BJ (cell line): ENCODE measurements around a stretch of chr1.

- CAGE, long polyA plus RNA, result no peak
- RRBS, result no CpG with 5 or more reads among the region's 1 CpG
Measured at GRCh38 chr1:183069195-183069958, 46.2 kb downstream of the LAMC1 start.

DNA sequence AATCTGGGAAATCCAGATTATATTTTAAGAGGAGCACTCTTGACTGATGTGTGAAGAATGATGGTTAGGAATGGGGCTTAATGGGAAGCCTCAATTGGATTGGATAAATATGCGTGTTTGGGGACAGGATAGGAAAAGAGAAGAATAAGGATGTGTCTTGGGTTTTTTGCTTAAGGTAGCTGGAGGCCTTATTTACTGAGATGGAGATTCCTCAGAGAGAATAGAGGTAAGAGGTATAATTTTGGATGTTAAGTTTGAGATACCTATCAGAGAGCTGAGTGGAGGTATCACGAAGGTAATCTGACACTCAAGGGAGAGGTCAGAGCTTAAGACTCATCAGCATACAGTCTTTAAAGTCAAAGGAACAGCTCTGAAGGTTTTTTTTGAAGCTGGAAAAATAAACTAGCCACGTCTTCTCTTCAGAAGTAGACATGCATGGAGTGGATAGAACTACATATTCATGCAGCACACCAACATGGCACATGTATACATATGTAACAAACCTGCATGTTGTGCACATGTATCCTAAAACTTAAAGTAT, 58.1 kb upstream of the LAMC2 start:
- CAGE, long polyA plus RNA, result no peak
- RRBS, result no CpG with 5 or more reads among the region's 3 CpGs

DNA sequence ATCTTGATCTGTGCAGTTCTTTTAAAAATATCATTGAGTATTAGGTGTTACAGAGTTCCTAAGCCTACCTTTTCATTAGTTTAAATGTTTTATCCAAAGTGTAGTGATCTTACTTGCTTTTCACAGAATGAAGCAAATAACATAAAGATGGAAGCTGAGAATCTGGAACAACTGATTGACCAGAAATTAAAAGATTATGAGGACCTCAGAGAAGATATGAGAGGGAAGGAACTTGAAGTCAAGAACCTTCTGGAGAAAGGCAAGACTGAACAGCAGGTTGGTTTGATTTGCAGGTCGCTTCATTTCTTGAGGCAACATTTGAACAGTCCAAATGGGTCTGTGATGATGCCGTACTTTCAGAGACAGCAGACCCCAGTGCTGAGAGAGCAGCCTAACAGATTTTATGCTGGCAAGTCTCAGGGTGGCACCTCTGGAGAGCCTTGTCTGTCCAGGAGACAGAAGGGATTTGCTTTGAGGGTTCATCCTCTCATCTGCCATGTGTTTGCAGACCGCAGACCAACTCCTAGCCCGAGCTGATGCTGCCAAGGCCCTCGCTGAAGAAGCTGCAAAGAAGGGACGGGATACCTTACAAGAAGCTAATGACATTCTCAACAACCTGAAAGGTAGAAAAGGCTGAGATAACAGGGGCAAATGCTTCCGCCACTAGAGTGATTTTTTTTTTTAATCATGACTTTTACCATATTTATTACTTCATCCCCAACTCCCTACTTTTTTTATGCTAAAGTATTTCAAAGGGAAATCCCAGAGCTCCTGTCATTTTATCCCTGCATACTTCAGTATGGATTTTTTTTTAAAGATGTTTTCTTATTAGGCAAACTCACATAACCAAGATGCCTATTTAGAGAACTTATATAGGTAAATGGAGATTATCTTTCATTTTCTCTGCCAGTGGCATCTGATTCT, 51.3 kb upstream of the LAMC2 start:
- CAGE, long polyA plus RNA, result start-site peak on the plus strand centred at position 176 of the sequence, 105 bp wide, 126 and 93 reads in 2 replicates; start-site peak on the plus strand centred at position 555 of the sequence, 52 bp wide, 188 and 161 reads in 2 replicates
- RRBS, result no CpG with 5 or more reads among the region's 7 CpGs

DNA sequence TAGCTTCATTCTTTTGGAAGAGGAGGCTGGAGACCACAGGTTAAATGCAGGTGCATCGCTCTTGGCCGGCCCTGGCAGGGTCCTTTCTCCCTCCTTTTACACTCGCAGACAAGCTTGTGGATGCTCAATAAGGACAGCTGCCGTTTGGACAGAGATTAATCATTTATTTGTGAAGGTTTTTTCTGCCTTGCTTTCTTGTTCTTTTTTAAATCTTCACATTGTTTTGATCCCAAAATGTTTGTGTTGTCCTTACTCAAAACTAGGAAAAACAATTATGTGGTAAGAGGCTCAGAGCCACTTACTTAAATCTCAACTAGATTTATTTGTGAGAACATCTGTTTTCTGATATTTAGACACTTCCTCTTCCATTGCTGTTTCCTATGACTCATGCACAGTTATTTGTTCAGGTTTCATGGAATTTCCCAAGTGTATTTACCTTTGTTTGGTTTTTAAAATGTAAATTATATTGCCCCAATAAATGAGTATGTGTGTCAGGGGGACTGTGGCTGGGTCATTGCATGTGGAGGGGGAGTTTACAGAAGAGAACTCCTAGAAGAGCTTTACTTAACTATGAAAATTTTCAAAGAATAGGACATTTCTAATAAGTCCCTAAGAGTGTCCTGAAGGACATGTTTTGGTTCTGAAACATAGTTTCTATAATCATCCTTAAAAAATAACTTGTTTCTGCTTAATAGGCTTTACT, 46.5 kb upstream of the LAMC2 start:
- CAGE, long polyA plus RNA, result no peak
- RRBS, result no CpG with 5 or more reads among the region's 4 CpGs

- CAGE, long polyA plus RNA, result no peak
- RRBS, result no CpG with 5 or more reads among the region's 2 CpGs
Measured at GRCh38 chr1:183140077-183140767, 45.8 kb upstream of the LAMC2 start.

DNA sequence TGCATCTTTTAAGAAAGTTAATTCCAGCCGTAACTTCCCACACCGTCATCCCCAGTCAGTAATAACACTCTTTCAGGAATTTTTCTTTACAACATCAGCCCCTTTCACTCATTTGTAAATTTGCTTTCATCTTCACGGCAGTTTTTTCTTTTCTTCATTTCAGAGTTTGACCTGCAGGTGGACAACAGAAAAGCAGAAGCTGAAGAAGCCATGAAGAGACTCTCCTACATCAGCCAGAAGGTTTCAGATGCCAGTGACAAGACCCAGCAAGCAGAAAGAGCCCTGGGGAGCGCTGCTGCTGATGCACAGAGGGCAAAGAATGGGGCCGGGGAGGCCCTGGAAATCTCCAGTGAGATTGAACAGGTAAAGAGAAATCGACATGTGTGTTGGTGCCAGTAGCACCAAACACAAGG, 53.1 kb downstream of the LAMC2 start:
- CAGE, long polyA plus RNA, result no peak
- RRBS, result no CpG with 5 or more reads among the region's 6 CpGs

DNA sequence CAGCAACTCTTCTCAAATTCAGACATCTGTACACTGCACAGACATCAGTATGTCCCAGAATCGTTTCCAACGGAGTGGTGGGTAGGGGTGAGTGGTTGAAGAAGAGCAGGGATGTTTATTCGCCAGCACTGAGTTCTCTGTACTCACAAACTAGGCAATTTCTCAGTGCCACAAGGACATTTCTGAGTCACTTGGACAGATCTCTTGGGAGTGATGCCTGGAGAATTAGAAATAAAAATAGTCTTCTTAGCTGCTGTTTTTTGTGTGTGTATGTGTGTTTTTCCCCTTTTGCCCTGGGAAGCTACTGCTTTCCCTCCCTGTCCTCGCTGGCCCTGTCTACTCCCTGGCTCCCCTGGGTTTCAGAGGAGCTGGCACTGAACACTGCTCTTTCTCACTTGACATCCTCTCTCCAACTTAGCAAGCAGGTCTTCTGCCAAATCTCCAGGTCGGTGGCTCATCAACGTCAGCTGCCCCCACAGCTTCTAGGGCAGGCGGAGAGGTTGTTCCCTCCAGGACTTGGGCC, 90.6 kb downstream of the NMNAT2 start:
- CAGE, long polyA plus RNA, result no peak
- RRBS, result no CpG with 5 or more reads among the region's 7 CpGs

- CAGE, long polyA plus RNA, result no peak
- RRBS, result no CpG with 5 or more reads among the region's 4 CpGs
Measured at GRCh38 chr1:183442859-183443546, 24.8 kb upstream of the NMNAT2 start.

DNA sequence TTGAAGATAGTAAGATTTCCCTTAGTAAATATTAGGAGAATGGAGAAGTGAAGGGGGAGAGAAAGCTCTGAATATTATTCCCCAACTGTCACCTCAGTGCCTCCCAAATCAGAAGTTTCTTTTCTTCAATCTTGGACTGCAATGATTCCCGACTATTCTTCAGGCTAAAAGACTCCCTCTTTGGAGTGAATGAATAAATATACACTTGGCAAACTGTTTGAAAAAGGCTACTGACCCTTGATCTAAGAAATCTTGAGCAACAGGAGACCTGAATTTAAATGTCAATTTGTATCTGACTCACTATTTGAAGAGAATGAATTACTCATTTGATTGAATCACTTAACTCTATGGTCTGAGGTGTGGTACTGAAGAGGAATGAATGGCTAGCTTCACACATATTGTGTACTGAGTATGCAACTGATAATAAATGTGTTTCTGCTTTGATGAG, 4.7 kb upstream of the SMG7 start:
- CAGE, long polyA plus RNA, result no peak
- RRBS, result no CpG with 5 or more reads among the region's 1 CpG

- CAGE, long polyA plus RNA, result no peak
- RRBS, result no CpG with 5 or more reads among the region's 51 CpGs
Measured at GRCh38 chr1:183470903-183471854, 1.1 kb upstream of the SMG7 start.

- CAGE, long polyA plus RNA, result no peak
- RRBS, result no CpG with 5 or more reads among the region's 1 CpG
Measured at GRCh38 chr1:183821574-183822075, 16.7 kb downstream of the RGL1 start.

GRCh38 chr1:183842357-183842837, 37.5 kb downstream of the RGL1 start:
- CAGE, long polyA plus RNA, result no peak
- RRBS, result no CpG with 5 or more reads among the region's 9 CpGs

DNA sequence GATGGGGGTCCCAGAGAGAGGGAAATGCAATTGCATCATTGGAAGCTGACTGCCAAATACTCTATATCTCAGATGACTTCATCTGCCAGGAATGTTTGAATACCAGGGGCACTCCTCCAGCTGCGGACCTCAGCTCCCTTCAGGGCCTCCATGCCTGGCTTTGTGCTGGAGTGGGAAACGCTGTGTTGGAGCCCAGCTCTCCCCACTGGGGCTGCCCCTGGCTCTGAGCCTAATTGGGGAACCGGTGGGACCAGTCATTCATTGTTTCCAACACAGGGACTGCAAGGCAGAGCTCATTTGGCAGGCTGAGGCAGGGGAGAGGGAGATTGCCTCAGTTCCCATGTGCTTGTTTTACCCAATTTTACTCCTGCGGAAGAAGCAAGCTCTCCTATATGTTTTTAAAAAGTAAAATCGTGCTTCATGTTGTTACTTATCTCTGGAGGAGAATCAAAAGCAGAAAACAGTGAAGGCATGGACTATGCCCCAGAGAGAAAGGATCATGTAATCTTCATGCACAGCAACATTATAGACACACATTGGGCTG, 76.9 kb downstream of the RGL1 start:
- CAGE, long polyA plus RNA, result no peak
- RRBS, result no CpG with 5 or more reads among the region's 5 CpGs

DNA sequence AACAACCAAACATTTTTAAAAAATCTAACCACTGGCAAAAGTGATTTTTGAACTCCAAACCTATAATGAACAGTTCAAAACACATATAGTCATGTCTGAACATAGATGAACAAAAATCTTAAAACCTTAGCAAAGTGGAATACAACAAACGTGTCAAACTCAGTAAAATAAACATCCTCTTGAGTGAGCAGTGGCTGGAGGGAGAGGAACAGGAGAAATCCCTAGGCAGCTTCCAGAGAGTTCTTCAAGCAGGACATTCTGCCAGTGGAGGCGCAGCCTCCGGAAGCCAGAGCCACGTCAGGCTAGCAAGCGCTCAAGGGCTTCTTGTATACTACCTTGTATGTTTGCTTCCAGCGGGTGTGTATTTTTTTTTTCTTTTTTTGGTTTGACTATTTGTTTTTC, 42.3 kb downstream of the COLGALT2 start:
- CAGE, long polyA plus RNA, result no peak
- RRBS, result no CpG with 5 or more reads among the region's 6 CpGs

DNA sequence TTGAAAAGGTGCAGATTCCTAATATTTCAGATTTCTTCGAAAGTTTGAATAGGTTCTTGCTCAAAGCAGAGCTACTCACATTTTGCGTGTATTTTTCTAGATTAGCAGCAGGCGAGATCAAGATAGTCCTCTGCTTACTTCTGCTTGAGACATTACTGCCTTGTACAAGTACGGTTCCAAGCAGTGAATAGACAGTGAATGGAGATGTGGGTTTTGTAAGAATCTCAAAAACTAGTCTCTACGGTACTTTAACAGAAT, 741 bp downstream of the TSEN15 start:
- CAGE, long polyA plus RNA, result no peak
- RRBS, result no CpG with 5 or more reads among the region's 5 CpGs

GRCh38 chr1:184296175-184297010, 90.4 kb upstream of the C1orf21 start:
- CAGE, long polyA plus RNA, result no peak
- RRBS, result no CpG with 5 or more reads among the region's 10 CpGs

- CAGE, long polyA plus RNA, result no peak
- RRBS, result no CpG with 5 or more reads among the region's 2 CpGs
Measured at GRCh38 chr1:184395860-184396338, 9.1 kb downstream of the C1orf21 start.

DNA sequence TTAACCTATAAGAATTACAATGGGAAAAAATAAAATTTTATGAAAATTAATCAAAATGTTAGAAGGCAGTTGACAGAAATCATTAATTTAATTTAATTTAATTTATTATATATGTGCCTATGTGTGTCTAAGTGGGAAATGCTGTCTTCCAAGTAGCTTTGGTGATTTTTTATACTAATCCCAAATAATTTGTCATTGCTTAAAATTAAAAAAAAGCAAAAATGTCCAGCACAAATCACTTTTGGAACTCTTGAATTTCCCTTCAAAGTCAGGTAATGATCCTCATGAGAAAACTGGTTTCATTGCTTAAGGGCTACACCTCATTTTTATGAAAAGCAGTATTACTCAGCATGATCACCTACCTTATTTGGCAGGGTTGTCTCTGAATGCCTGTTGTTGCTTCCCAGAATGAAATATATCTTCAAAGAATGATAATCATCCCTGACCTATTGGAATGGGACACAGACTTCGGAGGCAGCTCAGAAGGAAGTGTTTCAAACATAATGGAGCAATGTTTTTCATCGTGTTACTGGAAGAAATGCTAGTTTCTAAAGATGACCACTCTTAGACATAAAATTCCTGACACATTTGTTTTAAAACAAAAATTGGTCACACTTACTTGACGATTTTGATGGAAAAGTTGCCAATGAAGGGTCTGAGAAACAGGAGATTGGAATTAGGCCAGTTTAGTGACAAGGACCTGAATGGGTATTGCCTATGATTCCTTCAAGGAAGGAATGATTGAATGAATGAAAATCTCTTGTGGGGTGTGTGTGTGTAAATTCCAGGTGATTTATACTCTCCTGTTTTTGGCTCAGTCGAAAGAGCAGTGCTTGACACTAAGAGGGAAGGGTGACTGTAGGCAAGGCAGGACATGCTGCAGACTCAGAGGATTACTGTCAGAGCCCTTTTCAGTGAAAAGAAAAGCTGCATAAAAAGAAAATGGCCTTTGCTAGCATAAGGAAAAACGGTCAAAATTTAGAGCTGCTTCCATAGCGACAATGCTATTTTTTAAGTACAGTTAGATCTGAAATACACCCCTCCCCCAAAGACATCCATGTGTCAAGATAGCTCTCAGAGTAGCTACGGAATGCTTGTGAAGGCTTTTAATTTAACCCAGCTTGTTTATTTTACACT, 29.9 kb downstream of the C1orf21 start:
- CAGE, long polyA plus RNA, result no peak
- RRBS, result no CpG with 5 or more reads among the region's 7 CpGs

DNA sequence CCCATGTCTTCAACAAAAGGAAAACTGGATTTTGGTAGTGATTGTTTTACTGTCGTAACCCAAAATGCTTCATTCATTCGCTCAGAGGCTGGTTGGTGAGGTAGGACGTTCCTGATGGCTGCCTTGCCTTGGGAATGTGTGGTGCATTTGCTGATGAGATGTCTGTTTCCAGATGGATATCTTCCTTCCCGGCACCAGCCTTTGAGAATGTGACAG, 117.5 kb downstream of the C1orf21 start:
- CAGE, long polyA plus RNA, result no peak
- RRBS, result no CpG with 5 or more reads among the region's 4 CpGs

GRCh38 chr1:184555502-184556196, 168.8 kb downstream of the C1orf21 start:
- CAGE, long polyA plus RNA, result no peak
- RRBS, result no CpG with 5 or more reads among the region's 6 CpGs